Measurements from ENCODE around the genes DUSP14 and TBC1D3C.

DNA sequence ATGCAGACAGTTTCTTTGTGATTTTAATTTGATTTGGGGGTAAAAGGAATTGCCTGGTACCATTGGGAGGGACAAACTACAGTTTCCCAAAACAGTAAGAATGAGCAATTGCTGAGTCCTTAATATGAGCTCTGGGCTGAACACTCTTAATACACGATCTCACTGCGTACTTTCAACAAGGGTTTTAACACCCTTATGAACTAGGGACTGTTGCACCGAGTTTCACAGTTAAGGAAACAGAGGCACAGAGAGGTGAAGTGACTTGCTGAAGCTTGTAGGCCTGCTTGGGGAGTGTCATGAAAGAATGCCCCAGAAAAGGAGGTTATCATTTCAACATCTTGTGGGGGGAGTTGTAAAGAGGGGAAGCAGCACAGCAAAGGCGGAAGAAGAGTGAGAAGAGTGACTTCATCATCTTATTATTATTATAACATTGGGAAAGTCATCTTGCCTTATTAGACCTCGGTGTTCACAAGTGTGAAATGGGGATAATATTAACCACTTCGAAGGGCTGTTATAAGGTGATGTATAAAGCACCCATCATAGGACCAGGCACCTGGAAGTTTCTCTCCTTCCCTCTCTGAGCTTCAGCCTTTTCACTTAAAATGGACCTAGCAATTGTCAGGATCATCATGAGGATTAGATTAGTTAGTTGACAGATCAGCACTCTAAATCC is 2.1 kb downstream of the CCL4 start:
- RRBS, result no CpG with 5 or more reads among the region's 6 CpGs
CAGE:
- cytosol, long polyA plus RNA, result no peak
- long polyA plus RNA, result no peak
- nucleus, long polyA plus RNA, result no peak

DNA sequence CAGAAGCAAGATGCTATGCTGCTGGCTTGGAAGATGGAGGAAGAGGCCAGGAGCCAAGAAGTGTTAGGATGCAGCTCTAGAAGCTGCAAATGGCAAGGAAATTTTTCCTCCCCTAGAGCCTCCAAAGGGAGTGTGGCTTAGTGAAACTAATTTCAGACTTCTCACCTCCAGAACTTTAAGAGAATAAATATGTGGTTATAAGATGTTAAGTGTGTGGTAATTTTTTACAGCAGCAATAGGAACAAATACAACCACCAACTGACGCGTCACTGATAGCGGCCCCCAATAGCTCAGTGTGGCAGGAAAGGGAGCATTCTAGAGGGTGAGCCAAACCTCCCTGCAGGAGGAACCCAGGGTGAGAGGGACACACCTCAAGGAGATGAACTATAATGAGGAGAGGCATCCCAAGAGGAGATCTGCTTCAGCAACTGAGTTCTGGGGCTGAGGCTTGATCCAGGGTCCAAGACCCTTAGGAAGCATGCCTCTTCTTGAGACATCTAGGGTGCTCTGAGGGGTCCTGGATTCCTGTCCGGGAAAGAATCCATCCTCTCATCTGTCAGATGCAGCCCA is 4.0 kb downstream of the CCL4 start:
- RRBS, result no CpG with 5 or more reads among the region's 4 CpGs
CAGE:
- cytosol, long polyA plus RNA, result no peak
- long polyA plus RNA, result no peak
- nucleus, long polyA plus RNA, result no peak

DNA sequence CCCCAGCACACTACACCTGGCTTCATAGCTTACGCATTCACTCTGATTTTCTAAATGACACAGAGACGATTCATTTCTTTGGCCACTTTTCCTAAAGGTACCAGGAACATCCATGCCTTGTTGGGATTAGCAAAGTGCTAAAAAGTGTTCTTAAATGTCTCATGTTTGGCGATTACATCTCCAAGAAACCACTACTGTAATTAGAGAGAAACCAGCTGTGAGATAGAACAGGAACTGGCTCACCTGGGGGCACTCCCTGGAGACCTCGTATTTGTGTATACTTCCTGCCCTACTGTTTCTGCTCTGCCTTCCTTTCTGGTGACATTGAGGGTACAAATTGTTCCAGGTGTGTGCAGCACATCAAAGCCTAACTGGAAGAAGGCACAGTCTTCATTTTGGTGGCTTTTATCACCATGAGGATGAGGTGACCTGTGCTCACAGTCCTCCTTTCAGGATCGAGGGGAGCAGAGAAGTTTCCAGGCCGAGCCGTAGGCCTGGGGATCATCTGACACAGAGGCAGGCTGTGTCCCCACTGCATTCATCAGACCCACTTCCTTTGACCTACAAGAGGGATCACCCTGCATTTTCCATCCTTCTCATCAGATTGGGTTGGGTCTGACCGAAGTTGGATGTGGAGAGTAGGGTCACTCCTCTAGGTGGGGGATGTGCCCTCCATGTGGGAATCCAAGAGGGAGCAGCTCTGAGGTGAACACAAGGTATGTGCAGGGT is 23.7 kb downstream of the CCL4 start:
- RRBS, result no CpG with 5 or more reads among the region's 8 CpGs
CAGE:
- cytosol, long polyA plus RNA, result no peak
- long polyA plus RNA, result no peak
- nucleus, long polyA plus RNA, result no peak

DNA sequence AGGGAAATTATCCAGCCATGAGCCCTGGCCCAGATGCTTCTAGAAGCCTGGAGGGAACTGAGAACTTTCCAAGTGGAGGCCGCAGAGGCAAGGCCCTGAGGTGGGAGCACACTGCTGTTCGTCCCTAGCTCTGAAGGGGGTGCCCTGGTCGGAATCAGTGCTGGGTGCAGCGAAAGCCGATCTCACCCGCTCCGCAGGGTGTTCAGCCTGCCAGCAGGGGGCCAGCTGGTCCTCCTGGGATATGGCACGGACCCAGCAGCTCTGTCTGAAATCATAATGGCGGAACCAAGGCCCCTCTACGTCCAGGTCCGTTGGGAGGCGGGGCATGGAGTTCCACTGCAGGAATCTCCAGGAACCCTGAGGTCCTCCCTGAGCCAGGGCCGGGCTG is 10.5 kb downstream of the TBC1D3B start:
- RRBS, result no CpG with 5 or more reads among the region's 13 CpGs
CAGE:
- cytosol, long polyA plus RNA, result no peak
- long polyA plus RNA, result no peak
- nucleus, long polyA plus RNA, result no peak

DNA sequence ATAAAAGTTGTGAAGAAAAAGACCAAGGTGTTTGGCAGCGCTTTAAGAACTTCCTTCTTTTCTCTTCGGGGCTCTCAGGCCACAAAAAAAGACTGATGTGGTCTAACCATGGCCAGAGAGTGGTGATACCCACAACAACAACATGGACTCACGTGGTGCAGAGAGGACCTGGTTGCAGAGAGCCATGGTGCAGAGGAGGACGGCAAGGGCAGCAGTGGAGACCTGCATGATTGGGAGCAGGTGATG is 189 bp downstream of the CCL3L3 start:
- RRBS, result no CpG with 5 or more reads among the region's 4 CpGs
CAGE:
- cytosol, long polyA plus RNA, result no peak
- long polyA plus RNA, result no peak
- nucleus, long polyA plus RNA, result no peak

DNA sequence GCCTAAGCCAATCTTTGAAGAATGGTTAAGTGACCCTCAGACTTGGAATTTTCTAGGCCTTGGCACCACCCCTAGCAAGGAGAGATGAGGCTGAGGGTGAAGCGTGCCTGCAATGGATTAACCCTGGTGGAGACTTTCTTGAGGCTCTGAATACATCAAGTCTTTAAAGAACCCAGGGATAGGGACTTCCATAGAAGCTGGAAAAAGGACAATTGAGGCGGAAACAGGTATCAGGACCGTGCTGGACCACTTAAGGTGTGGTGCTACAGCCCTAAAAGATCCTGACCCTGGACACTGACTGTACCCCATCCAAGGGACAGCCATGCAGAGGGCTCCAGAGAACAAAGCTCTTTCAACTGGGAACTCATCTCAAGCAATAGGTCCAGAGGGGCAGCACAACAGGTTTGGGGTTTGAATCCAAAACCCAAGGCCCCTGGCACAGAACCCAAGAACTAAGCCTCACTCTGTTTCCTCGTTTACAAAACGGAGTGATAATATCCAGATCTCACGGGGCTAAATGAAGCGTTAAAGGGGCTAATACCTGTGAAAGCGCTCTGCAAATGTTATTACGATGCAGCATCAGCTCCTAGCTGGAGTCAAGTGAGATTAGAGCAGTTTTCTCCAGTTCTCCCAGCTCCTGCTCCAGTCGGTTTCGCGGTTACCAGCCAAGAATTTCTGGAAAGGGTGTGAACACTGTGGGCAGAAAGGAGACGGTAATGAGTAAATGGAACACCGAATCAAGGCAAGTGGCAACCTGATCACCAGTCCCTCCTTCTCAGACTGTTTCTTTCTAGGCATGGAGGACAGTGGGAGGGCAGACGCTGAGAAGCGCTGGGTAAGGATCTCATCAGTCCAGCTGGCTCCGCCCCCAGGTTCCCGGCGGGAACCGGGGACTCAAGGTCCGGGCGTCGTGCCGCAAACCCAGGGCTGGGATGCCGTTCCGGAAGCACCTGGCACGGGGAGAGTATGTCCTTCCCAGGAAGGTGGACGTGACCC is 958 bp downstream of the MYO19 start:
- RRBS, result no CpG with 5 or more reads among the region's 28 CpGs
CAGE:
- cytosol, long polyA plus RNA, result start-site peak on the minus strand centred at position 783 of the sequence, 70 bp wide, 39 reads
- long polyA plus RNA, result start-site peak on the minus strand centred at position 786 of the sequence, 76 bp wide, 45 and 47 reads in 2 replicates
- nucleus, long polyA plus RNA, result no peak

- RRBS, result no CpG with 5 or more reads among the region's 49 CpGs
CAGE:
- cytosol, long polyA plus RNA, result start-site peak on the plus strand at chr17:36535490-36535526, 74 reads
- long polyA plus RNA, result no peak
- nucleus, long polyA plus RNA, result no peak
Observed at GRCh38 chr17:36535315-36535987, 664 bp downstream of the PIGW start.

- RRBS, result no CpG with 5 or more reads among the region's 6 CpGs
CAGE:
- cytosol, long polyA plus RNA, result no peak
- long polyA plus RNA, result no peak
- nucleus, long polyA plus RNA, result no peak
Observed at GRCh38 chr17:36546411-36546854, 1.7 kb downstream of the GGNBP2 start.

DNA sequence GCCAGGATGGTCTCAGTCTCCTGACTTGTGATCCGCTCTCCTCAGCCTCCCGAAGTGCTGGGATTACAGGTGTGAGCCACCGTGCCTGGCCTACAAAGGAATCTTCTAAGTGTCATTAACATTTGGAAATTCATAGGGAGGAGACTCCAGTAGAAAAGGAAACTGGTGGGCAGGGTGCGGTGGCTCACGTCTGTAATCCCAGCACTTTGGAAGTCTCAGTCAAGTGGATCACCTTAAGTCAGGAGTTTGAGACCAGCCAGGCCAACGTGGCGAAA is 22.8 kb upstream of the DHRS11 start:
- RRBS, result no CpG with 5 or more reads among the region's 7 CpGs
CAGE:
- cytosol, long polyA plus RNA, result no peak
- long polyA plus RNA, result no peak
- nucleus, long polyA plus RNA, result no peak

DNA sequence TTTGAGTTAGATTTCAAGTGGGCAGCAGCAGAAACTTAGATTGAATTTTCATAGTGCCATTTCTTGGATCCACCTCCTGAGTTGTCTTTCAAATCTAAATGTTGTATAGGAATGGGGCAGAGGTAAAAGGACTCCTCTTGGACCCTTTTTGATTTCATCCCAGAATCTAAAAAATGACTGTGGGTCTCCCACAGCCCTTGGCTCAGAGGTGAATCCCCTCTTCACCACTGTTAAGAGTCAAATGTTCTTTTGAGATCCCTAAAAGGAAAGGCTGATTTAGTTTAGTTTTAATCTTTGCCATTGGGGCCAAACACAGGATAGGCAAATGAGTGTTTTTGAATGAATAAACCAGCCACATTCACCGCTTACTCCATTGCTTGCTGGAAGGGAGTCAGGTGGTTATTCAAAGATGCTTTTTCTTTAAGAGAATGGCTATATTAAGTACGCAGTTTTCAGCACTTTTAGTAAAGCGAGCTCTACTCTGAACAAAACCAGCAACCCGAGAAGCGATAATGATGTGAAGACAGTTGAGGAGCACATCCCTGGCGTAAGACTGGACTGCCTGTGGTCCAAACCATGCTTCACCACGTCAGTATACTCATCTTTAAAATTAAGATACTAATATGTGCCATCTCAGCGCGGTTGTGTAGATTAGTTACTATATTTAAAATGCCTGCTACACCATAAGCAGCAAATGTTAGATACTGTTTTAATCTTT is 961 bp upstream of the DHRS11 start:
- RRBS, result no CpG with 5 or more reads among the region's 9 CpGs
CAGE:
- cytosol, long polyA plus RNA, result no peak
- long polyA plus RNA, result no peak
- nucleus, long polyA plus RNA, result no peak

- RRBS, result no CpG with 5 or more reads among the region's 81 CpGs
CAGE:
- cytosol, long polyA plus RNA, result no peak
- long polyA plus RNA, result no peak
- nucleus, long polyA plus RNA, result no peak
Observed at GRCh38 chr17:36641641-36642600, 40.5 kb downstream of the MRM1 start.

DNA sequence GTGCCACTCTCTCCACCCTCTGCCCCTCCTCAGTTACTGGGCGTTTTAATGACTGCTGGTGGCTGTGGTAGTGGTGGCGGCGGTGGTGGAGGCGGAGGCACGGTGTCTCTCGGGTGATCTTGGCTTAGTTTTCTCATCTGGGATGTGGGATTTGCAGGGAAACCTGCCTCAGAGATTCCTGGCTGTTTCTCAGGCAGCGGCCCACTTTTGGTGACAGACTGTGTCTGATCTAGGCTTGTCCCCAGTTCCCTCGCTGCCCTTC is 41.1 kb downstream of the MRM1 start:
- RRBS, result no CpG with 5 or more reads among the region's 8 CpGs
CAGE:
- cytosol, long polyA plus RNA, result no peak
- long polyA plus RNA, result no peak
- nucleus, long polyA plus RNA, result no peak

DNA sequence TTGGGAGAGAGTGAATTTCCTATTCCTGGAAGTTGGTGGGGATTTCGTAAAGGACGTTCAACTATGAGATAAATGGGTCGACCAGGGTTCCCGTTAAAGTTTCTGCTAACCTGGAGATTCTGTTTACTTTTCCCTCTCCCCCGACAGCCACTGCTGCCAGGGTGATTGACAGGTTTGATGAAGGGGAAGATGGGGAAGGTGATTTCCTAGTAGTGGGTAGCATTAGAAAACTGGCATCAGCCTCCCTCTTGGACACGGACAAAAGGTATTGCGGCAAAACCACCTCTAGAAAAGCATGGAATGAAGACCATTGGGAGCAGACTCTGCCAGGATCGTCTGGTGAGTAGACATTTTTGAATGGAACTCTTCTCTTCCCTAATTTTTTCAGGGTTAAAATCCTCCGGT is 1.3 kb downstream of the AATF start:
- RRBS, result no CpG with 5 or more reads among the region's 9 CpGs
CAGE:
- cytosol, long polyA plus RNA, result no peak
- long polyA plus RNA, result start-site peak on the plus strand centred at position 176 of the sequence, 47 bp wide, 93 and 98 reads in 2 replicates
- nucleus, long polyA plus RNA, result no peak

GRCh38 chr17:37449939-37450838 is 39.5 kb upstream of the DUSP14 start:
- RRBS, result no CpG with 5 or more reads among the region's 8 CpGs
CAGE:
- cytosol, long polyA plus RNA, result no peak
- long polyA plus RNA, result no peak
- nucleus, long polyA plus RNA, result no peak

- RRBS, result no CpG with 5 or more reads among the region's 69 CpGs
CAGE:
- cytosol, long polyA plus RNA, result start-site peak on the plus strand at chr17:37489799-37489895, 483 reads
- long polyA plus RNA, result start-site peak on the plus strand at chr17:37489857-37489895, 400 and 295 reads in 2 replicates
- nucleus, long polyA plus RNA, result start-site peak on the plus strand at chr17:37489813-37489900, 185 reads
Observed at GRCh38 chr17:37489519-37489982, at the start of gene DUSP14. Gene DUSP14, plus strand, starts transcription at chr17:37489891.

- RRBS, result no CpG with 5 or more reads among the region's 5 CpGs
CAGE:
- cytosol, long polyA plus RNA, result no peak
- long polyA plus RNA, result no peak
- nucleus, long polyA plus RNA, result no peak
Observed at GRCh38 chr17:37605511-37606103, 3.6 kb downstream of the SYNRG start.

GRCh38 chr17:37642069-37642468 is 1.2 kb downstream of the DDX52 start:
- RRBS, result no CpG with 5 or more reads among the region's 3 CpGs
CAGE:
- cytosol, long polyA plus RNA, result no peak
- long polyA plus RNA, result no peak
- nucleus, long polyA plus RNA, result no peak

DNA sequence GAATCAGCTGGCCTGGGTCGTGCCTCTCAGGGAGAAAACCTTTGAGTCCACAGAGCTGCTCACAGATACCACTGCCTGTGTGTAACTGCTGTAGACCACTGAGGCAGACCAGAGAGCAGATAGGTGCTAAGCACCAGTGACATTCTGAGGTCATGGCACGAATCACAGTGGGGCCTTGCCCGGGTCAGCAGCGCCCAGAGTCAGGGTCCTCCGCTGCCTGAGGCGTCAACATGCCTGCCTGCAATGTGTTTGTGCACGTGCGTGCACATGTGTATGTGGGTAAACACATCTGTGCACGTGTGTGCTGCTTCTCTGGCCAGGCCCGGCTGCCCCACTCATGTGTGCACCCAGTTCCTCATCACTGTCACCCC is at the start of gene TBC1D3C:
Gene TBC1D3C, minus strand, starts transcription at position 128 of the 371 bp plus-strand sequence.
- RRBS, result no CpG with 5 or more reads among the region's 10 CpGs
CAGE:
- cytosol, long polyA plus RNA, result no peak
- long polyA plus RNA, result no peak
- nucleus, long polyA plus RNA, result no peak

DNA sequence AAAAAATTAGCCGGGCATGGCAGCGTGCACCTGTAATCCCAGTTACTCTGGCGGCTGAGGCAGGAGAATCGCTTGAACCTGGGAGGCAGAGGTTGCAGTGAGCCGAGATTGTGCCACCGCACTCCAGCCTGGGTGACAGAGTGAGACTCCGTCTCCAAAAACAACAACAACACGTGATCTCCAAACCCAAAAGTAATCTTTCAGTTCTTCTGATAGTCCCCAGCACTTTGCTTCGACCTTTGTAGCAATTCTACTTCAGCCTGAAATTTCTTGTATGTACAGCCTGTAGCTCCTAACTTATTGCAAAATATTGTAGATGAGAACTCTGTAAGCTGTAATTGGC is 1.4 kb upstream of the MRPL45 start:
- RRBS, result no CpG with 5 or more reads among the region's 9 CpGs
CAGE:
- cytosol, long polyA plus RNA, result no peak
- long polyA plus RNA, result no peak
- nucleus, long polyA plus RNA, result no peak

DNA sequence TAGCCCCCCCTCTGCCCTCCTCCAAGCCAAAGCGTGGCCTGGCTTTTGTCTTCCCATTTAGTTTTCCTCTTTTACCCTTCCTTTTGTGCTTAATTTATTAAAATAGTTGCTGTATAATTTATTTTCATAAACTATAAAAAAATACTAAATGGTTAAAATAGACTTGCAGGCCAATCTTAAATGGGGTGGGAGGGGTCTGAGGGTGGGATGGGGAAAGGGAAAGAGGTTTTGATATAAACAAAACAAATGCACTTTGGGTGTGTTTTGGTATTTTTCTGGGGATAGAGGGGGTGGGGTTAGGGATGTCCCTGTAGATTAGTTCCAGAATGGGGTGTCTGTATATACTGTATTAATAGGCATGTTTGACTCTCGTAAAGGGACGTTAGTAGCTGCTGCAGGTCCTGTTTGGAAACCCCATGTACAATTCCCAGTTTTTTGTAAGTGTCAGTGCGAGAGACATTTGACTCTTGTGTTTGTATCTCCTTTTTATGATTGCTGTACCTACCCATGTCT is 23.2 kb upstream of the ARHGAP23 start:
- RRBS, result no CpG with 5 or more reads among the region's 4 CpGs
CAGE:
- cytosol, long polyA plus RNA, result start-site peak on the plus strand centred at position 194 of the sequence, 52 bp wide, 41 reads; start-site peak on the plus strand centred at position 289 of the sequence, 11 bp wide, 137 reads
- long polyA plus RNA, result start-site peak on the plus strand centred at position 321 of the sequence, 69 bp wide, 84 and 174 reads in 2 replicates
- nucleus, long polyA plus RNA, result start-site peak on the plus strand centred at position 264 of the sequence, 142 bp wide, 167 reads

All from H1 (cell line).